ENCODE measurements around a stretch of chr17.

- RRBS, result no CpG with 5 or more reads among the region's 7 CpGs
These were observed 76.2 kb downstream of the SMURF2 start for GRCh38 chr17:64585836-64586445.

DNA sequence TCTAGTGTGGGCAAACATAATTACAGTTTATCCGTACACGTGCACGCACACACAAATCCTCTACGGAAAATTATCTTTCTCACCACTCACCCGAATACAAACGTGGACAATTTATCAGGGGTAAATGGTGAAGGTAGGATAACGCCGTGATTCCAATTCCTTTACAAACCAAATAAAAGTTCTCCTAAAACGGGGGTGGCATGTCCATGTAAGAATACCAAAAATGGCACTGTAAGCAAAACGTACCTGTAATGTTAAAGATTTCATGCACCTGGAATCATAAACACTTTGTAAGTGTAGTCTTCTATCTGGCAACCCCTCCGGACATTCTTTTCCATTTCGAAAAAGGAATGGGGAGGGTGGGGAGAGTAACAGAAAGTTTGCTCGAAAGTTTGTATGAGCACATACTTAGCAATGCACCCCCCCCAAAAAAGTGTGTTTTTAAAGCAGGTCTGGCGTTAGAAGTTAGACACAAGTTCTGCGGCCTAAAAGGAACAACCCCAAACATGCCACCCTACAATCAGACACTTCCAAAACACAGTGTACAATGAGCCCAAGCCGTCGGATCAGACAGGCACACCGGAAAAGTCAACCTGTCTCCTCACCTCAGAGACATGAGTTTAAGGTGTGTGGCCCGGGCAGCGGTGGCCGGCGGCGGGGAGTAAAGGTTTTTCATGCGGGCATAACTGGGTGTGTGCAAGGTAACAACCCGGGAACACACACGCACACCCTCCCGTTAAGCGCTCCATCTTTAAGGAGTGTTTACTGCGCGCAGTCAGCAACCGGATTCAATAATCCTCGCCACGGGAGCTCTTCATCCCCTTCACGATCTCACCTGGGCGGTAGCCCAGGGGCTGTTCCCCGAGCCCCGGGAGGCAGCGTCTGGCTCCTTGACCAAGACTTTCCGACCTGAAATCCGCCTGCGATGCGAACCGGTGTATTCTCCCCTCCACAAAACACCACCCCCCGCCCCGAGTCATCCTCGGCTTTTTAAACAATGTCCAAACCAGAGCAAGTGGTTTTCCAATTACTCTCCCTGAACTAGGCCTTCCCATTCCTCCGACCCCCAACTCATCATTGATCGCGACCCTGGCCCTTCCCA lies 1.1 kb downstream of the SMURF2 start:
- RRBS, result 6% methylated on average over 6 of the region's 49 CpGs

DNA sequence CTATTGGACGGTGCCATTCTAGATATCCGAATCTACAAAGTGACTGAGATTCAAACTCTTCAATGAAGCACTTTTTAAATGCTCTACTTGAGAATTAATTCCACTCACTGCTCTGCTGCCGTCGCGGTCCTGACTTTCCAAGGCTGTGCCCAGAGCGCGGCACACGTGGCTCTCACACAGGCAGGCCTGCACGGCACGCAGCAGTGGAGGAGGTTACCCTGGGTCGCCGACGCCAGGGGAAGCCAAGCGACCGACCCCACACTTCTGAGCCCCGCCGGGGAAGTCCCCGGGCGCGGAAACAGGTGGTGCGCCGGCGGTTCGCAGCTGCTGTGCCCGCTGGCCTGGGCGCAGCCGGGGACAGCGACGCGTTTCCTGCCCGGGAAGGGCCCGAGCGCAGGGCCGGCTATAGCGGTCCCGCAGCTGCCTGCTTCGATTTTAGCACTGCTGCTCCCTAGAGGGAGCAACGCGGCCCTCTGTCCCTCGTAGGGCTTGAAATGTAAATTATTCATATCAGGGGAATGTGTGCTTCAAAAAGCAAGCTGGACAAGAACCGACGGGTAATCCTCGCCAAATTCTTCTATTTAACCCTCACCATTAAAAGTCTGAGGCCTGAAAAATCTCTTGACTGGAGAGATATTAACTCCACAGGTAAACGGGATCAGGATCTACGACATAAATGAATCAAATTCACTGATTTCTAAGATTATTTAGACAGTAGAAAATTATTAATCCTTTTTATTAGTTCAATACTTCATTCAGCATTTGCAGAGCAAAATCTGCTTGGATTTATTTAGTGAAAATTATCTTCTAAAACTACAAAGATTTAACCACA lies 46.6 kb upstream of the LRRC37A3 start:
- RRBS, result 11% methylated on average over 6 of the region's 45 CpGs

DNA sequence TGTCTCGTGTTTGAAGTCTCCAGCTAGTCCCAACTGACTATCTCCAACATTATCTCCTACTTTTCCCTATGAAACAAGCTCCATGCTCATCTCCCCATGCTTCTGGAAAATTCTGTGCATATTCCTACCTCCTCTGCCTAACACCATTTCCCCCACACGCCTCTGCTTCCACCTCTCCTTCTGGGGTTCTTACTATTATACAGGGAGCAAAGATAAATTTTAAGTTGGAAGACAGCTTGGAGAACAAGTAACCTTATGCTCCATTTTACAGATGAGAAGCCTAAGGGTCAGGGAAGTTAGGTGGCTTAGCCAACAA lies 27.4 kb downstream of the GNA13 start:
- RRBS, result no CpG with 5 or more reads among the region's 2 CpGs

DNA sequence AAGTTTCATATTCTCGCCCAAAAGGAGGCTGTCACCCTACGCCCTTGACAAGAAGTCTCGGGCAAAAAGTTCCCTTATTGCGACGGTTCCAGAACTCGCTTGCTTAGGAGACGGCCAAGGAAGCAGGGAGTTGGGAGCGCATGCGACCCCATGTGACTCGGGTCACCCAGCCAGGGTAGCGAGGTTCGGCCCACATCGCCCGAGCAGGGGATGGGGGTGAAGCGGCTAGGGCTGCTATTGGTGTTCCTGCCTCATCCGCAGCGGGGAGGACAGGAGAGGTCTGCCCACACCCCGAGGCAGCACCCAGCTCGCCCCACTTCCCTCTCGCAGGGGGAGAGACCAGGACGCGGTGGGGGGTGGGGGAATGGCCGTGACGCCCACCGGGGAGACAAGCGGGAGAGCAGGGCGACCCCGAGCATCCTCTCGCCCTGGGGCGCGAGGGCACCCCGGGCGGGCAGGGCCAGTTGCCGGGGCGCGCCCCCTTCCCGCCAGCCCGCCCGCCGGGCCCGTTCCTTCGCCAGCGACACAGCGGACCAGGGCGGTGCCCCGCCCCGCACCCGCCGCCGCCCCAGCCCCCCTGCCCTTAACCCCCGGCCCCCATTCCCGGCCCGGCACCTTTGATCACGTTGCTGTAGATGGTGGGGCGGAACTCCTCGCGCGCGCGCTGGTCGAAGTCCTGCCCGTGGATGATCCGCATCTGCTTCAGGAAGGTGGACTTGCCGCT lies 682 bp downstream of the GNA13 start:
- RRBS, result 4% methylated on average over 17 of the region's 64 CpGs

GRCh38 chr17:65293796-65294395 lies 156.7 kb downstream of the RGS9 start:
- RRBS, result no CpG with 5 or more reads among the region's 14 CpGs

DNA sequence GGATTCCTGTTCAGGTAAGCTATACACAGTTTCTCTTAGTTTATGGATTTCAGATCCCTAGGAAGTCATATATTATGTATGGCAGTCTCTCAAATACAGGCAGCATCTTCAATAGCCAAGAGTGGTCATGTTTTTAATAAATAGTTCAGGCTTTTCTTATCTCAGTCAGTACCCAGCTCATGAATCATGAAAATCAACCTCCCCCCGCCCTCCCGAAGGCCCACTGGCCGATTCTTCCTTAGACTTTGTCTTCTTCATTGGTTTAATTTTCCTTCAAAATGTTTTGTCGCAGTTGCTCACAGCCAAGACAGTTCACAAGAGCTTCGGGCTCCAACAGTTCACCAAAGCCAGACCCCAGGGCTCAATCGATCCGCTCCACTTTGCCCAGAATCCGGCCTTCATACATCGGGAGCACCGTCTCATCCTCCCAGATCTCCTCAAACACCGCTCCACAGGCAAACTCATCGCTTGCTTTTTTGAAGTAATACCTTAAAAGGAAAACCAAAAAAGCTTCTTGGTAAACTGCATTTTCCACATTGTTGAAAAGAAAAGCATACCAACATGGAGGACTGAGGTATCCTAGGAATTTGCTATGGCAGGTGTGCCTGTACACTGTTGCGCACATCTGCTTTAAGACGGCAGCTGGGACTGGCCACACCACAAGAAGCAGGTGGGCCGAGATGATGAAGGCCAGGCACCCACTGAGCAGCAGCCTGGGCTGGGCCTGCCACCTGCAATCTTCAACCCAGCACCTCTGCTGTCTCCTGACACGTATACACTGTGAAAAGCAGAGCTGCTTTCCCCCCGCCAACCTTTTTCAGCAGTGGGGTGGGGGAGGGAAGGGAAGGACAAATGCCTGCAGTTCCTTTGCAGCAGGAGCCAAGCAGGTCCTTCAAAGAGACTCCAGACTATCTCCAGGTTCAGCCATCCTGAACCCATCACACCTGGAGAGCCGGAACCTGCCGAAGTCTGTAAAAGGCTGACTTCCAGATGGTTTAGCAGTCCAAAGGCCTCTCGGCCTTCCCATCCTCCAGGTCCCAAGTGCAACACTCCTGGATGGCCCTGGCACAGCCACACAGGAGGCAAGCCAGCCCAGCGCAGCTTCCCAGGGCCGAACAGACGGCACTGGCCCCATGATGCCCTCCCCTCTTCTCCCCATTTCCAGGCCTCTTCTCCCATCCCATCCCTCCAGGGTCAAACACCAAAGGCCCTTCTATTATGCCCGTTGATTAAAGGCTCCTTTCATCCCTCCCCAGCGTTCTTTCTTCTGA lies 31.4 kb downstream of the AXIN2 start:
- RRBS, result no CpG with 5 or more reads among the region's 25 CpGs

DNA sequence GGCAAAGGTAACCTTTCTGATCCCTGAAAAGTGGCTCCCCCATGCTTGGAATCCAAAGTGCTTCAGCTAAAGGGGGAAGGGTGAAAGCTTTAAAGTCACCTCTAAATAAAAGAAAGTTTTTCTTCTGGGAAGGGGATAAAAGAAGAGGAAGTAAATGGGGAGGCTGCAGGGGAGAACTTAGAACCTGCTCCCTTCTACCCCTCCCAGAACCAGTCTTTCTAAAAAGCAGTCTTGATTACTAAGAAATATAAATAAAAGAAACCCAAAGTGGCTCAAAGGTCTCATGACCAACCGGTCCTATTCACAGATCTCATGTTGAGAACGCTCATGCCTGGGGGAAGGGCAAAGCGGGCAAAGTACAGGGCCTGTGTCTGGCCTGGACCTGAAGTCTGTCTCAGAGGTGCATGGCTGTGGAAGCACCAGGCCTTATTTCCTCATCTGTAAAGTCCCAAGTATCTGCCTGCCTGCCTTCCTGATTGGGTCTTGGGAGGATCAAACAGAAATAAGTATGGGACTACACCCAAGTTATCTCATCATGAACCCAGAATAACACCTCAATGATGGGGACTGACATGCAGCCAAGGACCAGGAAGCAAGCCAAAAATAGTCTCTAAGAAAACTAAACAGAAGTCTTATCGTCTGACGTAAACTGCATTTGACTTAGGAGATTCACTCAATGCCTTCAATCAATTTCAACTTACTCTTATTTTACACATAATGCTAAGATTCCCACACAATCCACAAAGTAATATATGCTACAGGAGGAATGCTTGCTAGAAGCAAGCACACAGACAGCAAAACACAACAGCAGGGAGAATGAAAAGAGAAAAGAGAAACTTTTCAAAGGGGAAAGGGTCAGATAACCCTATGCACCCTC lies 14.2 kb downstream of the AXIN2 start:
- RRBS, result no CpG with 5 or more reads among the region's 5 CpGs

DNA sequence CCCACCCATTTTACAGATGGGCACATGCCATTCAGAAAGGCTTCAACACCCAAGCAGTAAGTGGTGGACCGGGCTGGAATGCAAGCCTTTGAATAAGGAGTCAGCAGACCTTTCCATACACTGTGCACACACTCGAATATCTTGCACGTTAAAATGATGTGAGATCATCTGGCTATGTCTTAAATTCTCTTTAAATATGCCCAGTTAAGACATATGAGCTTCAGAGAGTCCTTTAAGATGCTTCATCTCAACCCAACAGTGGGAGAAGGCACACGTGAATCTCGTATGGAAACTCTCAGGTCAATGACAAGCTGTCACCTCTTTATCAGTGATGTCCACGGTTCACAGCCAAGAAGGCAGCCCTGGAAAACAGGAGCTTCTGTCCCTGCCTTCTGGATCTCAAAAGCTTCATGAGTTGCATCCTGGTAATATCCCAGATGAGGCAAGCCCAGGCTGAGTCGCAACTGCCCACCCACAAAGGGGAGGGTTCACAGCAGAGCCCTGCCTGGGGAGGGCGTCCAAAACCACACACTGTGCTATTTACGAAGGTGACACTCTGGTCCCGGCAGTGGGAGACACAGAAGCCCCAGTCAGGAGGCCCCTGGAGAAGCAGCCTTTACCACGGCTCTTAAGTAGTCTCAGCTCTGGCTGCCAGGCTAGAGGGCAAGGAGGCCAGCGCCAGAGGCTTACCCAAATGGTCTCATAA lies 5.6 kb downstream of the AXIN2 start:
- RRBS, result no CpG with 5 or more reads among the region's 12 CpGs

- RRBS, result no CpG with 5 or more reads among the region's 1 CpG
These were observed 24.0 kb upstream of the AXIN2 start for GRCh38 chr17:65585473-65585886.

- RRBS, result no CpG with 5 or more reads among the region's 2 CpGs
These were observed 189.2 kb upstream of the AXIN2 start for GRCh38 chr17:65750588-65751135.

GRCh38 chr17:66171758-66172236 lies 20.1 kb downstream of the CEP112 start:
- RRBS, result no CpG with 5 or more reads among the region's 4 CpGs

GRCh38 chr17:66187162-66188031 lies 4.5 kb downstream of the CEP112 start:
- RRBS, result no CpG with 5 or more reads among the region's 6 CpGs

GRCh38 chr17:66304160-66304832 lies 1.9 kb downstream of the PRKCA start:
- RRBS, result no CpG with 5 or more reads among the region's 12 CpGs

DNA sequence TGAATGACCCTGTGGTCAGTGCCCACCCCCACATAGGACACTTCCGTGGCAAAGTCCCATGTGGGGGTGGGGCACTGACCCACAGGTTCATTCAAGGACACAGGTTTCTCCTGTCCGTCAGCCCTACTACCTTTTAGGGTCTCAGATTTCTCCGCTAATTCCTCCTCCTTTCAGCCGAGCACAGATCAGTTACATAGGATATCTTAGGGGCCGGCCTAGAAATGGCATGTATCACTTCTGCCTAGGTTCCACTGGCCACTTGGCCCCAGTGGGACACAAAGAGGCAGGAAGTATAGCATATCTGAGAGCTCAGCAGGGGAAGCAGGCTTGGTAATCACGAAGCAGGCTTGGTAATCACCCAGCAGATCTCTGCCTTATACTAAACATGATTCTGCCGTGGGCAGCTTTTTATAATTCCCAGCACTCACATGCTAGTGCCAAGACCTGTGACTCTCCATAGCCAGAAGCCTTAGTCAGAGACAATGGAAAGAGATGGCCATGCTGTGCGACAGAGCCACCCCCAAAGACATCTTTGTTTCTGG lies 59.7 kb upstream of the CACNG5 start:
- RRBS, result no CpG with 5 or more reads among the region's 8 CpGs

DNA sequence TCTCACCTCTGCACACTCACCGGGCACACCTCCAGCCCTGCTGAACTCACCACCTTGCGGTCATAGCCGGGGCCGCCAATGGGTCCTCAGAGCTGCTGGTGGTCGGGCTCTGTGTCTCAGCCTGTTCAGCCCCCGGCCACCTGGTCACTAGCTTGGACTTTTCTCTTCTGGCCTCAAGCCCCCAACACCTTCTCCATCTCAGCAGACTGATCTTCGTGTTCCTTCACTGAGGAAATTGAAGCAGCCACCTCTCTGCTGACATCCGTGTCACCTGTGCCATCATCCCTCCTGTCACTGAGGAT lies 53.5 kb upstream of the CACNG4 start:
- RRBS, result 98% methylated on average over 5 of the region's 8 CpGs

- RRBS, result no CpG with 5 or more reads among the region's 6 CpGs
These were observed 30.3 kb downstream of the CACNG1 start for GRCh38 chr17:67074268-67075412.

DNA sequence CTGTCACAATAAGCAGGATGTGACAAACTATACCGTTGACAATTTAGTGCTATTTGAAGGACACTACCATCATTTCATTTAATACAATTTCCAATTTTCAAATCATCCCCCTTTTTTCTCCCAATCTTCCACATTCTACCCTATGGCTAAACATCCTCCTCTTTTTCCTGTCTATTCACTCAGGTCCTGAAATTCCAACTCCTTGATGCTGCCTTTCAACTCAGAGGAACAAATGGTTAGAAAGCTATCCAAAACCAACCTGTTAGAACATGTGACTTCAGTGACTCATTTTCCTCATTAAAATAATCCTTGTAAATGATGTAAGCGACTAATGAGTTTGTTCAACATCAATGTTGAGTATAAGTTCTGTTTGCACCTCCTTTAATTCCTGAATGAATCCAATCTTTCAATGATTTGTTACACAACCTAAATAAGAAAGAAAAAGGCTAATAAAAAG lies 5.5 kb downstream of the PSMD12 start:
- RRBS, result no CpG with 5 or more reads among the region's 2 CpGs

DNA sequence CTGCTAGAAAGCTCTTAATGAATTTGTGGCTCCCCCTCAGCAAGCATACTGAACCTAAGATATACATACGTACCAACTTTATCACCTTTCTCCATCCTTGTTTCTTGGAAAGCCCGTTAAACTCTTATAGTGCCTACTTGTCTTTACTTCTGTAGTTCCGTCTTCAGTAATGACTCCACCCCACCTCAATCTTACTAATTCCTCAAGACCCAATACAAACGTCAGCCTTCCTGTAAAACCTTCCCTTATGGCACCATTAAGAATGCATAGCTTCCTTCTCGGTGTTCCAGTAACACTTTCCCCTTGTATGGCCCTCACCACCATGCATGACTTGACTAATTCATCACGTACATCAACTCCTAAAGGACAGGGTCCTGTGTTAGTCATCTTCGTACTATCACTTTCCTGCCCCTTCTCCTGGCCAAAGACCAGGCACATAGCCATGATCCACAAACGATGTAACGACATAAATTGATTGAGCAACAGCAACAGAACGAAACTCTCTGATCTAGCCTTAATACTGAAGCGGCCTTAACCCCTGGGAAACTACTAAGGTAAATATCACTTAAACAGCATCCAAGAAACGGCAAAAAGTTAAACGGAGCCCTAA lies 708 bp downstream of the PSMD12 start:
- RRBS, result no CpG with 5 or more reads among the region's 13 CpGs

DNA sequence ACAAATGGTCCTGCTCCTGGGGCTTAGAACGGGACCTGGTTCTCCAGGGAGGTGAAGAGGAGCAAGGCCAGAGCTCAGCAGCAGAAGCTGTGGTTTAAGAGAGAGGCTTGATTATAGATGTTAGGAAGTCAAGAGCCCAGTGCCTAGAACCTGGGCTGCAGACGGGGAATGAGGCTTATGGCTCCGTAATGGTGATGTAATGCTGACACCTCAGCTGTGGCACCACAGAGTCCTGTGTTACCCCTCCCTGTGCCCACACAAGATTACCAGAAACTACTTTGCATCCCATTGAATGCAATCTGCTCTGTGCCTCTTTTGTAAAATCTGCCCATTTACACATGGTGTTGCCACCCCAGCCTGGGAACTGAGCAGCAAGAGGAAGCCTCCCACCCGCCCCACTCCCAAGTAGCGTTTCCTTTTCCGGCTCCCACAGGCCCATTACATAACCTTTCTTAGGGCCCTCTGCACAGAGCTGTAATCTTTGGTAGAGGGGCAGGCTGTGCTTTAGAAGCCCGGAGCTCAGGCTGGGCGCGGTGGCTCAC lies 57.0 kb downstream of the PITPNC1 start:
- RRBS, result 94% methylated on average over 2 of the region's 9 CpGs